Mesenchymal stem cell of adipose (primary cell): ENCODE measurements around a stretch of chr11.

- CAGE, long polyA plus RNA = no peak
Measured at GRCh38 chr11:121029536-121030194, 5.8 kb downstream of the TBCEL start.

DNA sequence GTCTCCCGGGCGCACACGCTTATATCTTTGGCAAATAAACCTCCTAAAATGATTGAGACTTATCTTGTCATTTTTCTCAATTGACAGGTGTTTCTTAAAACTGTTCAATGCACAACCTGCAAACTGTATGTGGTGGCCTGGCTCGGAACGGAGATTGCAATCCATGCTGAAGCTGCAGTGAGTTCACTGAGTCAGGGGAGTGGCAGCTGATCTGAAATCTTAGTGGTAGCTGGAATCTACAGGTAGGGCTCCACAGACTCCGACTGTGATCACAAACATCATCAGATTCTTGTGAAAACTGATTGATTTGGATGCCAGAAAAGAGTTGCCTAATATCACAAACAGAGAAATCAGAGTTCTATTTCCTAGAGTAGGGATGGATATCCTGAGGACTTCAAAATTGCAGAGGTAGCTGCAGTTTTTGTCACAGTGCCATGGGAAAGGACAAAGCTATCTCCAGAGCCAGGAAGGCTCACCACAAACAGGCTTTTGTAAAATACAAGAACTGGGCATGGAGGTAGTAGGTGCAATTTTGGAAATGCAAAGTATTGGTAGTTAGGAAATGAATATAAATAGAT lies 57.5 kb upstream of the SC5D start:
- CAGE, long polyA plus RNA = no peak

DNA sequence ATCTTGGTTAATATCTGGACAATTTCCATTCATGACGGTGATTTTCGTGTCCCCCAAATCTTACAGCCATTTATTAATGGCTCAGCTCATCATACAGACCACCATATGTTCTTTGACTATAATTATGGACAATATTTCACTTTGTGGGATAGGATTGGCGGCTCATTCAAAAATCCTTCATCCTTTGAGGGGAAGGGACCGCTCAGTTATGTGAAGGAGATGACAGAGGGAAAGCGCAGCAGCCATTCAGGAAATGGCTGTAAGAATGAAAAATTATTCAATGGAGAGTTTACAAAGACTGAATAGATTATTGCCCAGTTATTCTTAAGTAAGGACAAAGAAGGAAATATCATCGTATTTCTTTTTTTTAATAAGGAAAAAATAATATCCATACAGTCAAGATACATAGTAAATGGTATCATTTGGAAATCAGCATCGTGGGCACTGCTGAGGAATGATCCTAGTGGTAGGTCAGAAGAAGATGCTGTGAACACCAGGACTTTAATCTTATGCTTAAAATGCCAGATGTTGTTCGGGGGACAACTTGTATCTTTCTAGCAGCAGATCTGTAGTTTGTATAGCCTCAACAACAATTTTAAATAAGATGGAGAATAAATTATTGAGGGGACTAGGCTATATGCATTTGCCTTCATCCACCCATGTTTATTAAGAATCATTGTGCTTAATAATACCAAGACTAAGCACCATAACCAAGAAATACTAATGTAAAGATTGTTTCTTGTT lies 14.8 kb downstream of the SC5D start:
- CAGE, long polyA plus RNA = no peak

DNA sequence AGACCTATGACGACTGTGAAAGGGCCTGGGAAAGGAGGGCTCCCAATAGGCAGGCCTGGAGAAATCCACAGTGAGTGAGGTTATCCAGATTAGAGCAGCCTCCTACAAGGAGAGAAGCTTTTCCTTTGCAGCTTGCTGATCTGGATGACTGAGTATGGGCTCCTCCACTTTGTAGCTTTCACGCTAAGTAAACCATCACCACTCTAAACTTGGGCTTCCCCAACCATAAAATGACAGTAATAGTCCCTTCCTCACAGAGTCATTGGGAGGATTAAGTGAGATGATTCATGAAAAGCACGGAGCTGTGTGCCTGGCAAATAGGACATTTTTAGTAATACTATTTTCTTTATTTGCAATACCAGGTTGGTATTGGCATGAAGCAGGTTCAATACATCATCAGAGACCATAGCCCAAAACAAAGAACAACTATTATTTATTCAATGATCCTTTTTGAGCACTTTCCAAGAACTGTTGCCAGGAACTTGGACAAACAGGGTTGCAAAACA lies 65.2 kb downstream of the SC5D start:
- CAGE, long polyA plus RNA = no peak

DNA sequence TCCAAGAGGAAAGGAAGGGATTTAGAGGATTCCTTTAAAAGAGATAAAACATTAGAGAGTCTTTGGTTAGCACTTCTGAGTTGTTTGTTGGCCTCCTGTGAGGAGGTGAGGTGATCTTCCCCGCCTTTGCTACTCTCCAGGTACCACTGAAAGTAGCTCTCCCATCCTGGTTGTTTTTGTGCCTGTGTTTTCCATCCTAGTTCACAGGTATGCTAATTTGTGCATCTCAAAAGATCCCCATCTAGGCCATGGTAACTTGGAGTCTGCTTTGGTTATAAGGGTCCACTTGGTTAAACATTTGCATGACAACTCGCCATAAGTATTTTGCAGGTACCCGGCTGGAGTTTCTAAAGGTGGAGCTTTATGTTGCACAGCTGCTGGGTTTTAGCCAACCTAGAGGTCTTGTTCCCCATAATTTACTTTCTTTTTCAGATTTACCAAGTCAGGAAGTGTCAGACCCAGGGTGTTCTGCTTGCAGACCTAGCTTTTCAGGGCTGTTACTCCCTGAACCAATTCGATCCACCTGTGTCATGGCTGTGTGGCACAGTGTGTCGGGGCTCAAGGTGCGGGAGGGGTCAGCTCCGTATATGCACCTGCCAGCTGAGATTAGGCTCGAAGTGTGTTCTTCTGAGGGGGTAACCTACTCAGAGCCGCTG lies 79.1 kb upstream of the SORL1 start:
- CAGE, long polyA plus RNA = no peak

- CAGE, long polyA plus RNA = no peak
Measured at GRCh38 chr11:121452627-121453023, 511 bp downstream of the SORL1 start.

GRCh38 chr11:121464155-121465167 lies 12.3 kb downstream of the SORL1 start:
- CAGE, long polyA plus RNA = no peak

DNA sequence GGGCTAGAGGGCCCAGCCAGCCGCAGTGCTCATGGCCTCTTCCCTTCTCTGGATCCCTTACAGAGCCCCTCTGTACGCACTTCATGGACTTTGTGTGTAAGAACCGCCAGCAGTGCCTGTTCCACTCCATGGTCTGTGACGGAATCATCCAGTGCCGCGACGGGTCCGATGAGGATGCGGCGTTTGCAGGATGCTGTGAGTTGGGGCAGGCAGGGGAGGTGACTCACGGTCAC lies 135.8 kb downstream of the SORL1 start:
- CAGE, long polyA plus RNA = no peak

GRCh38 chr11:121930675-121930925 lies 185.4 kb downstream of the BLID start:
- CAGE, long polyA plus RNA = no peak

DNA sequence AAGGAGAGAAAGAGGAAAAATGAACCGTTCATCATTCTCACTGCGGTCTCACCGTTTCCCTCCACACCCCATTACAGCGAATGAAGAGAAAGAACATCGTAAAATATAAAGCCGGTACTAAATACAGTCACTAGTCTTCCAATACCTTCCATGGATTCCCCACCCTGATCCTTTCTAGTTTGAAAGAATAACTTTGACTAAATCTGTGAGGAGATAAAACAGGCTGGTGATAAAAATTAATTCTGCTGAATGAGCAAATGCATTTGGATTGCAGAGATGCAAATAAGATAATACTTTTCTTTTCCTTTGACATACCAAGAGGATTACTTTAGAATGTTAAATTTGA lies 19.4 kb downstream of the BLID start:
- CAGE, long polyA plus RNA = no peak

- CAGE, long polyA plus RNA = no peak
Measured at GRCh38 chr11:122215342-122215739, 99.3 kb upstream of the BLID start.

GRCh38 chr11:122230042-122230740 lies 114.2 kb upstream of the BLID start:
- CAGE, long polyA plus RNA = no peak

DNA sequence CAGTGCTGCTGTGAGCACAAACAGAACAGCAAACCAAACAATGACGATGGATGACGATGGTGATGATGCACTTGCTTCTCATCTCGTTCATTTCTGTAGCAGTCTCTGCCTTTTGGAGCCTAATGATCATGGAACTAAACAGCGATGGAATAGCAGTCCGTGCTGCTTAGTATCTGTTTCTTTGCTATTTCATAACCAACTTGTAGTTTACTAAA lies 220.7 kb upstream of the BLID start:
- CAGE, long polyA plus RNA = no peak

GRCh38 chr11:122580531-122580851 lies 75.0 kb upstream of the UBASH3B start:
- CAGE, long polyA plus RNA = no peak

GRCh38 chr11:122656160-122657320 lies 1.0 kb downstream of the UBASH3B start:
- CAGE, long polyA plus RNA = no peak

- CAGE, long polyA plus RNA = no peak
Measured at GRCh38 chr11:122714410-122714853, 58.9 kb downstream of the UBASH3B start.

- CAGE, long polyA plus RNA = no peak
Measured at GRCh38 chr11:122784652-122785054, 53.6 kb upstream of the CRTAM start.

DNA sequence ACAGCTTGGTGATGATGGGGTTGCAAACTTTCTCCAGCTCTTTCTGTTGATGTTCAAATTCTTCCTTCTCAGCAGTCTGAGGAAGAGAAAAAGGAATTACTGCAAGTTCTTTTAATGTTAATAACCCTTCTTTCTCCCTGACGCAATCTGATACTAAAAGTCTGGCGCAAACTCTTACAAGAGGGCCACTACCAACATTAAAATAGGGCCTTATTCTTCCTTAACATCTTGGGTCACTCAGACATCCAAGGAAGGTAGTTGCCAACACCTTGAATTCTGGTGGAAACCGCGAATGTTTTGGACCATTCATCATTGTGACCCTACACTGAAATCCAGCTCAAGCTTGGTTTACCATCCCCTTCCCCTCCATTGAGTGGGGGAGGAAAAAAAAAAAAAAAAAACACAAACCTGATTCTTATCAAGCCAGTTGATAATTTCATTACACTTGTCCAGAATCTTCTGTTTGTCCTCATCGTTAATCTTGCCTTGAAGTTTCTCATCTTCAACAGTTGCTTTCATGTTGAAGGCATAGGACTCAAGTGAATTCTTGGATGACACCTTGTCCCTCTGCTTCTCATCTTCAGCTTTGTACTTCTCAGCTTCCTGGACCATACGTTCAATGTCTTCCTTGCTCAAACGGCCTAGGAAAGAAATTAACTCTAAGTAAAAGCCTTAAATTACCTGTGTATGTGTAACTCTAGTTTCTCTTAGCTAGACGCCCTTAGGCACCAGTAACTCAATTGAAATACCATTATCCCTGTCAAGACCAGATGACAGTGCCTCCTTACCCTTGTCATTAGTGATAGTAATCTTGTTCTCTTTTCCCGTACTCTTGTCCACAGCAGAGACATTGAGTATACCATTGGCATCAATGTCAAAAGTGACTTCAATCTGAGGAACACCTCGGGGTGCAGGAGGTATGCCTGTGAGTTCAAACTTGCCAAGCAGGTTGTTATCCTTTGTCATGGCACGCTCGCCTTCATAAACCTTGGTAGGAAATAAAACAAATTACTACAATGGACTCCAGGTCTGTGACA lies 3.8 kb downstream of the HSPA8 start:
- CAGE, long polyA plus RNA = no peak

DNA sequence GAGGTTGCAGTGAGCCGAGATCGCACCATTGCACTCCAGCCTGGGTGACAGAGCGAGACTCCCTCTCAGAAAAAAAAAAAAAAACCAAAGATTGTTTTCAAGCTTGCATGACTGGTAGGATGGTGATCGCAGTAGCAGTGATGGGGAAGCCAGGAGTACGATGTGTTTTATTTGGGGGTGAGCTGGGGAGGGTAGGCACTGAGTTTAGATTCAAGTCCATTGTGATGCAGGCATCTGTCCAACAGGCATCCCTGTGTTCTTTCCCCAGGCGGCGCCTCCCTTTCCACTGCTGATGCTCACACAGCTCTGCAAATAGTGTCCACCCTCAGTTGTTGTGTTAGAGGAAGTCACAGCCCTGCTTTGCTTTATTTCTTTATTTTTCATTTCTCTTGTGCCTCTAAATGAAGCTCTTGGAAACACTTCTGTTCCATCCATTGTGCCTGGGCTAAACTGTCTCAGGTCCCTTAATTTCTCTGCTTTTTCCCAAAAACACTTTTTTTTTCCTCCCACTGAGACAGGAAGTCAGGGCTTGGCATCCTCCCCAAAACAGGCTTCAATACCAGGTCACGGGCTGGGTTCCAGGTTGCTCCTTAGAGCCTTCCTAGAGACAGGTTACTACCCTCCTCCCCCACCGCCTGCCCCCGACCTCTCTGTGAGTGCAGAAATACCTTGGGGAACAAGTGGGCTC lies 38.5 kb upstream of the HSPA8 start:
- CAGE, long polyA plus RNA = no peak

DNA sequence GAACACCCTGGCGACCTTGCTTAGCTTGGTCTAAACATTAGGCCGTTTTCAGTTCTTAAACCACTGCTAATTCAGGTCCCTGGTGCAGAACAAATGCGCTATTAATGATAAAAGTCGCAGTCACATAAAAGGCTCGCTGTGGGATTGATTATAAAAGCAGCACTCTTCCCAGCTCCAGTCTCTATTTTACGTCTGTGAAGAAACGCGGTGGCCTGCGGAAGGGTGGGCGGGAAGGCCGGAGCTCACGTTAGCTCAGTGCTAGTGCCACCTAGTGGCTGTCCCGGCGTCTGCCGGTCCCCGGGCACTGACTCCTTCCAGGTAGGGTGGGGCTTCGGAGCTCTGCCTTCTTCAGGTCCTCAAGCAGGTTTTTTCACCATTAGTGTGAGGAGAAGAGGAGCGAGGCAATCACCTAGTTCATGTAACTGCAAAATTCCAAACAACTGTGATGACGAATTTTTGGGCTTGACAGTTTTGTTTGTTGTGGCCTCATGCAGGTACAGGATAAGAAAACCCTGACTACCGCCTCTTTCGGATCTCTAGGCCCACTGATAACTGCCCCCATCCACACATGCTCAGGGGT lies 66.4 kb upstream of the CLMP start:
- CAGE, long polyA plus RNA = no peak